Adrenal gland (tissue), 7 donors: ENCODE measurements around a stretch of chr7.

DNA sequence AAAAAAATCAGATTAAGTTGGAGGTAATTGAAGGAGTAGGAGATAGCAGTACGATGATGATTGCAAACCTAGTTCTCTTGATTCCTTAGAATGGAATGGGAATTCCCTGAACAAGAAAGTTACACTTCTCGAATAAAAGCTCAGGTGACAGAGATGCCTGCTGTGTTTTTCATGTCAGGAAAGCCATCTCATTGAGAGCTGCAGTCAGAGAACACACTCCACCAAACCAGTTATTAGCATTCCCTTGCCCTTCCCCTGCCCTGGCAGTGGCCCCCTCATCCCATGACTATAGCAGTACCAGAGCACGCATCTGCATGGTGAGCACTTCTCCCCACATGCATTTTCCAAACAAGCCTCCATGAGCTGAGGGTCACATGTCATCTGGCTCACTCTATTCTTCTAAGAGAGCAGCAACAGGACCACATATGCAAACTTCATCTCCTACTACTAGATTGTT lies 42.4 kb upstream of the FGL2 start:
- PRO-cap, 3 experiments, result peak in 1 of 3 experiments; most common plus-strand start position 394 of the sequence (in 1)
- RAMPAGE, long total RNA, 4 experiments, result no peak in any of the 4 experiments
- RRBS, result no CpG with 5 or more reads among the region's 3 CpGs

GRCh38 chr7:77351371-77352017 lies 64.7 kb downstream of the GSAP start:
- PRO-cap, 3 experiments, result no peak in any of the 3 experiments
- RAMPAGE, long total RNA, 4 experiments, result no peak in any of the 4 experiments
- RRBS, result no CpG with 5 or more reads among the region's 6 CpGs

DNA sequence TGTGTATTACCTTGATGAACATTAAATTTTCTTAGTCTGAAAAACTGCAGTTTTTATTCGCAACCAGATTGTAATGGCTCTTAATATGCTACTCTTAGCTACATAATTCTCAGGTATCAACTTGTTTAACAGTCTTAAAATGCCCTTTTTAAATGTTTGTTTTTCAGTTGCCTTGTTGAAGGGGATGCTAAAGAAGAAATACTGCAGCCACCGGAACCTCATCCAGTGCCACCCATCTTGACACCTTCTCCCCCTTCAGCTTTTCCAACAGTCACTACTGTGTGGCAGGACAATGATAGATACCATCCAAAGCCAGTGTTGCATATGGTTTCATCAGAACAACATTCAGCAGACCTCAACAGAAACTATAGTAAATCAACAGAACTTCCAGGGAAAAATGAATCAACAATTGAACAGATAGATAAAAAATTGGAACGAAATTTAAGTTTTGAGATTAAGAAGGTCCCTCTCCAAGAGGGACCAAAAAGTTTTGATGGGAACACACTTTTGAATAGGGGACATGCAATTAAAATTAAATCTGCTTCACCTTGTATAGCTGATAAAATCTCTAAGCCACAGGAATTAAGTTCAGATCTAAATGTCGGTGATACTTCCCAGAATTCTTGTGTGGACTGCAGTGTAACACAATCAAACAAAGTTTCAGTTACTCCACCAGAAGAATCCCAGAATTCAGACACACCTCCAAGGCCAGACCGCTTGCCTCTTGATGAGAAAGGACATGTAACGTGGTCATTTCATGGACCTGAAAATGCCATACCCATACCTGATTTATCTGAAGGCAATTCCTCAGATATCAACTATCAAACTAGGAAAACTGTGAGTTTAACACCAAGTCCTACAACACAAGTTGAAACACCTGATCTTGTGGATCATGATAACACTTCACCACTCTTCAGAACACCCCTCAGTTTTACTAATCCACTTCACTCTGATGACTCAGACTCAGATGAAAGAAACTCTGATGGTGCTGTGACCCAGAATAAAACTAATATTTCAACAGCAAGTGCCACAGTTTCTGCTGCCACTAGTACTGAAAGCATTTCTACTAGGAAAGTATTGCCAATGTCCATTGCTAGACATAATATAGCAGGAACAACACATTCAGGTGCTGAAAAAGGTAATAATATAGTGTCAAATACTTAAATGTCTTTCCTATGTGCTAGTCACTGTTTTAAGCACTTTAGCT lies 69.3 kb upstream of the RSBN1L start:
- PRO-cap, 3 experiments, result peak in 1 of 3 experiments; most common plus-strand start position 1,032 of the sequence (in 1)
- RAMPAGE, long total RNA, 4 experiments, result no peak in any of the 4 experiments
- RRBS, result no CpG with 5 or more reads among the region's 6 CpGs

DNA sequence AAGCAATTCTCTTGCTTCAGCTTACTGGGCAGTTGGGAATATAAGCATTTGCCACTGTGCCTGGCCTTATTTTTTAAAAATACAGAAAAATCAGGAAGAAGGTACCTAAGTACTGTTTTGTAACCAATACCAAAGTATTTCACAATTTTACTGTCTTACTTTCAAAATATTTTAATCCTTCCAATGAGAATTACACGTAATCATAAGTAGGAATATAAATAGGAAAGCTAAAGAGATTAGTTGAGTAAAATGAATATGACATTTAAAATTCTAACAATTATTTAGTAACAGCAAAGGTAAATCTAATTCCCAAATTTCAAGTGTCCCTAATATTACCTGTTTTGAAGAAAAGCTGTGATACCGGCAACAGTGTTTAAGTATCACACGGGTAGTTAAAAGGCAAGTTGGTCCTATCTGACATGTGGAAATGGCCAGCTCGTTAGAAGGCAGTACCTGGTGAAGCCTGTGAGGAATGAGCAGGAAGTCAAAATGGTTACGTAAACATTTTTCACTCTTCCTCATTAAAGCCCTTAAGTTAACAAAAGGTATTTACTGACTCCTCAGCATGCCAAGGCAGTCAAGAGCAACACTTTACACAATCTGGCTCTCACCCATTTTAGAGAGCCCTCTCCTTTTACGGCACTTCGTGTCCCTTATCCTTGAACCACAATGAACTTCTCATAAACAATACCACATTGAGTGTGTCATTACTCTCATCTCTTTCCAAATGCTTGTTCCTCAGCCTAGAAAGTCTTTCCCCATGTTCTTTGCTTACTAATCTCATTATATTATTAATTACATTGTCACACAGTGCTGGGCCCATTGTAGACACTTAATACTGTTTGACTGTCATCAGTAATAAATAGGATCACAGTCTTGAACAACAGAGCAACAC lies 11.1 kb upstream of the RSBN1L start:
- PRO-cap, 3 experiments, result no peak in any of the 3 experiments
- RAMPAGE, long total RNA, 4 experiments, result no peak in any of the 4 experiments
- RRBS, result no CpG with 5 or more reads among the region's 7 CpGs

- PRO-cap, 3 experiments, result peak in 2 of 3 experiments; most common minus-strand start chr7:77698447 (in 2)
- RAMPAGE, long total RNA, 4 experiments, result no peak in any of the 4 experiments
Observed at GRCh38 chr7:77698335-77698578, 2.0 kb downstream of the RSBN1L start.

GRCh38 chr7:77727959-77728315 lies 31.7 kb downstream of the RSBN1L start:
- PRO-cap, 3 experiments, result no peak in any of the 3 experiments
- RAMPAGE, long total RNA, 4 experiments, result no peak in any of the 4 experiments
- RRBS, result no CpG with 5 or more reads among the region's 2 CpGs

DNA sequence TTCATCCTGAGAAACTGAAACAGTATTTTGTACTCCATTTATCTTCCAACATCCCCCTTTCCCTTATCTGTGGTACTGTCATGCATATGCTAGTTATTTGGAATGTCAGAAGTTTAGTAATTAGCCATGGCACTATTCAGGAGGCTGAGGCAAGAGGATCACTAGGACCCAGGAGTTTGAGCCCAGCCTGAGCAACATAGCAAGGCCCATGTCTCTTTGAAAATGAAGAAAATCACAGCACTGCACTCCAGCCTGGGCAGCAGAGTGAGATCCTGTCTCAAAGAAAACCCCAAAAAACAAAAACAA lies 43.7 kb downstream of the TMEM60 start:
- PRO-cap, 3 experiments, result no peak in any of the 3 experiments
- RAMPAGE, long total RNA, 4 experiments, result no peak in any of the 4 experiments

GRCh38 chr7:77799938-77800502 lies 1.8 kb upstream of the TMEM60 start:
- PRO-cap, 3 experiments, result no peak in any of the 3 experiments
- RAMPAGE, long total RNA, 4 experiments, result no peak in any of the 4 experiments
- RRBS, result no CpG with 5 or more reads among the region's 5 CpGs

DNA sequence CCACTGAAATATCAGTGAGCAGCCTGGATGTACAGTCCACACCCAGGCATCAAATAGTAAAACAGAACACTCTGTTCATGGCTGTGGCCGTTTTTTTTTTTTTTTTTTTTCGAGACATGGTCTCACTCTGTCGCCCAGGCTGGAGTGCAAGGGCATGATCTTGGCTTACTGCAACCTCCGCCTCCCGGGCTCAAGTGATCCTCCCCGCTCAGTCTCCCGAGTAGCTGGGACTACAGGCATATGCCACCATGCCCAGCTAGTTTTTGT lies 400.0 kb upstream of the TMEM60 start:
- PRO-cap, 3 experiments, result no peak in any of the 3 experiments
- RAMPAGE, long total RNA, 4 experiments, result no peak in any of the 4 experiments
- RRBS, result no CpG with 5 or more reads among the region's 7 CpGs

GRCh38 chr7:78230810-78231082 lies 432.5 kb upstream of the TMEM60 start:
- PRO-cap, 3 experiments, result peak in 1 of 3 experiments; most common minus-strand start chr7:78230863 (in 1)
- RAMPAGE, long total RNA, 4 experiments, result no peak in any of the 4 experiments
- RRBS, result no CpG with 5 or more reads among the region's 1 CpG

DNA sequence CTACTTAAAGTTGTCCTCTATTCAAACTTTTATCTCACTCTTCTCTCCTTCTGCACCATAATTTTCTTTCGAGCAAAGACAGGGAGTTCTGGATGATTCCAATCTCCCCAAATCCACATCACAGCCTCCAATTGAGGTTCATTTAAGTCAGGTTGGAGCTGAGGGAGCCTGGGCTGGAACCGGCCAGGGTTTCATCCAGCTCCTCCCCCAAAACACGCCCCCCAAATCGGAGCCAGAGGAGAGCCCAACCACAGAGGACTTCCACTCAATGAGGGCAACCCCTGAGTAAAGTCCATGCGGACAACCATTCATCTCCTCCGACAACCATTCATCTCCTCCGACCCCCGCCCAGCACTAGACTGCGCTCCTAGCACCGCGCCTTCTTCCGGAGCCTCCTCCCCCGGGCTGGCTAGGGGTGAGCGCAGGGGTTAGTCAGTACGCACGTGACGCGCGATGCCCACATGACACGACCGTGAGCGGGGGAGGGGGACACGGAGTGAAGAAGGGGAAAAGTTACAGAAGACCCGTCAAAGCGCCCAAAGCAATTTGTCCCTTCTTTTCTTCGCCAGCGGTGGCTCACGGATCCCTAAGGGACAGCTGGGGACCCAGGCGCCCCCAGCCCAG lies 1.4 kb downstream of the MAGI2 start:
- PRO-cap, 3 experiments, result peak in 3 of 3 experiments; most common plus-strand start position 489 of the sequence (in 3); most common minus-strand start position 407 of the sequence (in 2)
- RAMPAGE, long total RNA, 4 experiments, result start-site peak on the minus strand in 1 of 4 experiments, centred at position 337 of the sequence, 7 reads per replicate
- RRBS, result no CpG with 5 or more reads among the region's 29 CpGs

GRCh38 chr7:80041403-80041602 lies 93.3 kb upstream of the GNAI1 start:
- PRO-cap, 3 experiments, result no peak in any of the 3 experiments
- RAMPAGE, long total RNA, 4 experiments, result no peak in any of the 4 experiments
- RRBS, result no CpG with 5 or more reads among the region's 3 CpGs

GRCh38 chr7:80393834-80394372 lies 118.0 kb downstream of the GNAT3 start:
- PRO-cap, 3 experiments, result no peak in any of the 3 experiments
- RAMPAGE, long total RNA, 4 experiments, result no peak in any of the 4 experiments
- RRBS, result no CpG with 5 or more reads among the region's 2 CpGs

DNA sequence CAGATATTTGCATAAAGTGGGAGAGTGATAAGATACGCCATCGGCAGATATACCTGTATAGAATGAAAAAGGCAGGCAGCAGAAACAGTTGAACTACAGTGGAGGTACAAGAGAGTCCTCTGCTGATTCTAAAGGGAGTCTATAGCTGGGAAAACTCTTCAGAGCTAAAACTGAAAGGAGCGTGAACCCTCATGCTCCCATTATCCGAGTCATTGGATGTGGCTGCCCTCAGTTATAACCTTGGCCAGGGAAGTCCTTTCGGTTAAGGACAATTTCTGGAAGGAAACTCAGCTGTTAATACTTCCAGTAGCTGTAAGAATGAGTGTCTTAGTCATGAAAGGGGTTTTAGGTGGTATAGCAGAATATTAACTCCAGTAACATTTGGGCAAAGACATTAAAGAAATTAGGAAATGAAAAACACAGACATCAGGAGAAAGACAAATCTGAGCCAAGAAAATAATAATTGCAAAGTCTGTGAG lies 14.6 kb upstream of the GNAT3 start:
- PRO-cap, 3 experiments, result no peak in any of the 3 experiments
- RAMPAGE, long total RNA, 4 experiments, result no peak in any of the 4 experiments
- RRBS, result no CpG with 5 or more reads among the region's 5 CpGs

DNA sequence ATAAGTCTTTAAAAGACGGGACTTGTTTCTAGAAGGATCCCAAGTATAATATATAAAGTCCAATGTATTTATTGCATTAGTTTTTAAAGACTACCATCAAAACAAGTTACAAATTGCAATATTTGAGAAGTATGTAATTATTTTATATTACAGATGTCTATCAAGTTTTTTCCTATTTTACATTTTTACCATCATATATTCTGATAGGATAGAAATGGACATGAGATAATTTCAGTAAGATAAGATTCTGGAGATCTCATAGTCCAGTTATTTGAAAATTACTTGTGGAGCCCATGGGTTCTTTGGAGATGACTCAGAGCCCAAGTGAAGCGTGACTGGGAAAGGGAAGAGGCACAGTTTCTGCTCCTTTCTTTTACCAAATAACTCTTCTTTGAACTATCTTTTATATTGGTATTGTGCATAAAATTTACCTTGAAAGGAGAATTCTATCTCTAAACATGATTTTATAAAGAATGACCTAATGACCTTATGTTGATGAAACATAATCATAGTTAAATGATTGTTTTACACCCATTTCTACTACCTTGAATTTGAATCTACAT lies 2.4 kb downstream of the CD36 start:
- PRO-cap, 3 experiments, result no peak in any of the 3 experiments
- RAMPAGE, long total RNA, 4 experiments, result no peak in any of the 4 experiments
- RRBS, result no CpG with 5 or more reads among the region's 2 CpGs

DNA sequence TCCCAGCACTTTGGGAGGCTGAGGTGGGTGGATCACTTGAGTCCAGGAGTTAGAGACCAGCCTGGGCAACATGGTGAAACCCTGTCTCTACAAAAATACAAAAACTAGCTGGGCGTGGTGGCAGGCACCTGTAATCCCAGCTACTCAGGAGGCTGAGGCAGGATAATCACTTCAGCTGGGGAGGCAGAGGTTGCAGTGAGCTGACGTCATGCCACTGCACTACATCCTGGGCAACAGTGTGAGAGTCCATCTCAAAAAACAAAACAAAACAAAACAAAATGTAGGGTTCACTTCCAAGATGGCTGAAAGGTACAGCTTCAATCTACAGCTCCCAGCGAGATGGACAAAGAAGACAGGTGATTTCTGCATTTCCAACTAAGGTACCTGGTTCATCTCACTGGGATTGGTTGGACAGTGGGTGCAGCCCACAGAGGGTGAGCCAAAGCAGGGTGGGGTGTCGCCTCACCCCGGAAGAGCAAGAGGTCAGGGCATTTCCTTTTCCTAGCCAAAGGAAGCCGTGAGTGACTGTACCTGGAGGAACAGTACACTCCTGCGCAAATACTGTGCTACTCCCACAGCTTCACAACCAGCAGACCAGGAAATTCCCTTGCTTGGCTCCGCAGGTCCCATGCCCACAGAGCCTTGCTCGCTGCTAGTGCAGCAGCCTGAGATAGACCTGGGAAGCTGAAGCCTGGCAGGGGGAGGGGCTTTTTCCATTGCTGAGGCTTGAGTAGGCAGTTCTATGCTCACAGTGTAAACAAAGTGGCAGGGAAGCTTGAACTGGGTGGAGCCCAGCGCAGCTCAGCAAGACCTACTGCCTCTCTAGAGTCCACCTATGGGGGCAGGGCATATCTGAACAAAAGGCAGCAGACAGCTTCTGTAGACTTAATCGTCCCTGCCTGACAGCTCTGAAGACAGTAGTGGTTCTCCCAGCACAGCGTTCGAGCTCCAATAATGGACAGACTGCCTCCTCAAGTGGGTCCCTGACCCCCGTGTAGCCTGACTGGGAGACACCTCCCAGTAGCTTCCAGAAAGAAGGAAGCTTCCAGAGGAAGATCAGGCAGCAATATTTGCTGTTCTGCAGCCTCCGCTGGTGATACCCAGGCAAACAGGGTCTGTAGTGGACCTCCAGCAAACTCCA lies 291.3 kb downstream of the HGF start:
- PRO-cap, 3 experiments, result no peak in any of the 3 experiments
- RAMPAGE, long total RNA, 4 experiments, result no peak in any of the 4 experiments
- RRBS, result no CpG with 5 or more reads among the region's 15 CpGs

DNA sequence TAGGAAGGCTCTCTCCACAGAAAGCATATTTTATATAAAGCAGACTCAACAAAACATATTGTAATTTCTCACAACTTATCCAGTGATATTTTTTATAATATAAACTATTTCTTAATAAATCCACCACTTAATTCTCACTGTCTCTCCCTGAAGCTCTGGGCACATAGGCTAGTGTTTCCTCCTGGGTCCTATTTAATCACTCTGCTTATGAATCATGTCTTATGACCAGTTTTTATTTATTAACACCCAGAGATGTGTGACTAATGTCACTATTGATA lies 5.3 kb downstream of the SEMA3E start:
- PRO-cap, 3 experiments, result no peak in any of the 3 experiments
- RAMPAGE, long total RNA, 4 experiments, result no peak in any of the 4 experiments

DNA sequence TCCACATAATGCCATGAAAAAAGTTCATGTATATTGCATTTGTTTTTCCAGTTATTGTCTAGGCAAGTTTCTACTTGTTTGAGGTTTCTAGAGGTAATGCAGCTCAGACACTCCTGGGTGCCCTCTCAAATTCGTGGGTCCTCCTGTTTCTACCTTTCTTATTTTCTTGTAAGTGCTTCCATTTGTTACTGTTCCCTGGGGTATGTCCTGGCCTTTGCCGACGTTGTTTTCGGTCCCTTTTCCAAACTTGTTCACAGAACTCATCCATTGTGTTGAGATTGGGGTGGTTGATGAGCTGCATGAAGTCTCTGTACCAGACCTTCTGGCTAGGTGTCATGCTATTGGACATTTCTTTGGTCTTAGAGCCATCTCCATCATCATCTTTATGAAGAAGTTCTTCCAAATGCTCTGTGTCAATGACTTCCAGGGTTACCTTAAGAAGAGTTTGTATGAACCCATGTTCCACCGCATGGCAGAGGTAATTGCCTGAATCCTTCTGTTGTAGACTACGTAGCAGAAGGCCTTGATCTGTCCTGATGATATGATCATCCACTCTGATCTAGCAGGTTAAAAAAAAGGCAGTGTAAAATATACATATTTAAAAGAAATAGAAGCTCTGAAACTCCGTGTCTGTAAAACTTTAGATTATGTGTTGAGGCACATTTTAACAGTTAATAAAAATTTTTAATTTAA lies 233.2 kb downstream of the SEMA3A start:
- PRO-cap, 3 experiments, result no peak in any of the 3 experiments
- RAMPAGE, long total RNA, 4 experiments, result no peak in any of the 4 experiments
- RRBS, result no CpG with 5 or more reads among the region's 7 CpGs

- PRO-cap, 3 experiments, result no peak in any of the 3 experiments
- RAMPAGE, long total RNA, 4 experiments, result no peak in any of the 4 experiments
- RRBS, result no CpG with 5 or more reads among the region's 10 CpGs
Observed at GRCh38 chr7:84492375-84493182, 298.0 kb upstream of the SEMA3A start.

- PRO-cap, 3 experiments, result peak in 1 of 3 experiments; most common minus-strand start chr7:85529328 (in 1)
- RAMPAGE, long total RNA, 4 experiments, result no peak in any of the 4 experiments
- RRBS, result no CpG with 5 or more reads among the region's 4 CpGs
Observed at GRCh38 chr7:85529052-85529628, 342.3 kb upstream of the SEMA3D start.